Placental pericyte (primary cell): ENCODE measurements around the gene SLTM.

DNA sequence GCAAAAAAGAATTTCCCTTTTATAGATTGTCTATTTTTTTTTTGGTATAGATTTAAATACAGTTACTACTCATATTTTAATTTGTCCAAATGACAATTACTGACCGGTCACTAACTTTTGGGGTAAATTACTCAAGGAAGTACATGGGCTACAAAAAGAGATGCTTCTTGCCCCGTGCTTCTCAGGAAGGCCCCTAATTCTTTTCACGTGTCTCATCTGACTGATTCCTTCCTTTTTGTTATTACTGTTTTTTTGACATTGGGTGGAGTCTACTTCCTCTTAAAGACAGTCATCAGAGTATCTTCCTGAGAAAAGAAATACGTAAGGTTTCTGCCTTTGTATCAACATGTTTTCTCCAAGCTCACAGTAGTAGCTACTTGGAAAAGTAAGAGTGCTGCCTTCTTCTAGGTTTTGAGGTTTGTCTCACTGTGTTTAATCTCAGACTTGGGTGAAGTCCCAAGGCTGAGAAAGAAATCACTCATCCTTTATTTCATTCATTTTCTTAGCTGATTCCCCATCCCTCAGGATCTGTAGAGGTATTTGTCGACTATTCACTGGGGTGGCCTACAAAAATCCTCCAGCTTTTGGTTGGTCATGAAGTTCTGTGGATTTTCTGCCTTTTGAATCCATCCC lies 4.6 kb upstream of the MYZAP start:
- CAGE, long polyA plus RNA: no peak

GRCh38 chr15:58179631-58180221 lies 41.5 kb downstream of the AQP9 start:
- CAGE, long polyA plus RNA: no peak

DNA sequence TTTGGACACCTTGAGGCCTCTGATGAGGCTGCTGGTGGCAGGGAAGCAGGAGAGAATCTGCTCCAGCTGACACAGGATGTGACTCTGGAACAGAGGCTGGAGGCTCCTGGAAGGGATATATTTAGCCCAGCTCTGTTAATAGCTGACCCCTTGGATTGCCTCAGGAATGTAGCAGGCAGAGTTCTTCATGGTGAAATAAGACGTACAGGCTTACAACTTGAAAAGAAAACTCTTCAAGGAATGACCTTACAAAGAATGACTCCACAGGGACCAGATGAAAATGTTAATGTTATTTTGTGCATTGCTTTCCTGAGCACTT lies 90.5 kb downstream of the AQP9 start:
- CAGE, long polyA plus RNA: no peak

GRCh38 chr15:58284281-58284761 lies 146.1 kb downstream of the AQP9 start:
- CAGE, long polyA plus RNA: no peak

DNA sequence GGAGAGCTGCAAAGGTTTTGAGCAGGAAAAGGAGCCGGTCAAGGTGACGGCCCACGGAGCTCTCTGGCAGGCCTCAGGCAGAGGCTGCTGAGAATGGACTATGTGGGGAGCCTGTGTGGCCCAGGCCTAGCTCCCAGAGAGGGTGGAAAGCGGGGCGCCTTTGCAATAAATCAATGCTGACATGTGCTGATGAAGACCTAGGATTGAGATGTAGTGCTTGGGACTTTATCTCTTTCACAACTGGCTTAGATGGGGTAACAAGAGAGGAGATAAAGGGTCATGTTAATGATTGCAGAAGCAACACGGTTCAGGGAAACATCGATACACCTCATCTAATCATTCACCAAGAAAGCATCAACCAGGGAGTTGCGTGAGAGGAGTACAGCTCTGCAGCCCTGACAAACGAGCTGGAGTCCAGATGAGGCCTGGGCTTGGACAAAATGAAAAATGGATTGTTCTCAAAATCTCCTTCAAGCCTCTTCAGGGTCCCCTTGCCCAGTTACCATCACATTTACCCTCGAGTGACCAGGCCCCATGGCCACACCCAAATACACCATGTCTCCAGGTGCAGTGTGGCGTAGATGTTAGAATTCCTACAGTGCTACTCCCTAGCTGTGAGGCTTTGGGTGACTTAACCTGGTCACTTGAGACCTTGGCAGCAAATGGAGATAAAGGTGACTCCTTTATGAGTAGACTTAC lies 146.5 kb upstream of the LIPC start:
- CAGE, long polyA plus RNA: no peak

GRCh38 chr15:58431055-58431458 lies 734 bp upstream of the LIPC start:
- CAGE, long polyA plus RNA: no peak

- CAGE, long polyA plus RNA: no peak
Observed at GRCh38 chr15:58440799-58441469, 9.1 kb downstream of the LIPC start.

GRCh38 chr15:58506027-58506669 lies 74.4 kb downstream of the LIPC start:
- CAGE, long polyA plus RNA: no peak

GRCh38 chr15:58517142-58517448 lies 85.3 kb downstream of the LIPC start:
- CAGE, long polyA plus RNA: no peak

- CAGE, long polyA plus RNA: no peak
Observed at GRCh38 chr15:58518553-58519154, 86.9 kb downstream of the LIPC start.

DNA sequence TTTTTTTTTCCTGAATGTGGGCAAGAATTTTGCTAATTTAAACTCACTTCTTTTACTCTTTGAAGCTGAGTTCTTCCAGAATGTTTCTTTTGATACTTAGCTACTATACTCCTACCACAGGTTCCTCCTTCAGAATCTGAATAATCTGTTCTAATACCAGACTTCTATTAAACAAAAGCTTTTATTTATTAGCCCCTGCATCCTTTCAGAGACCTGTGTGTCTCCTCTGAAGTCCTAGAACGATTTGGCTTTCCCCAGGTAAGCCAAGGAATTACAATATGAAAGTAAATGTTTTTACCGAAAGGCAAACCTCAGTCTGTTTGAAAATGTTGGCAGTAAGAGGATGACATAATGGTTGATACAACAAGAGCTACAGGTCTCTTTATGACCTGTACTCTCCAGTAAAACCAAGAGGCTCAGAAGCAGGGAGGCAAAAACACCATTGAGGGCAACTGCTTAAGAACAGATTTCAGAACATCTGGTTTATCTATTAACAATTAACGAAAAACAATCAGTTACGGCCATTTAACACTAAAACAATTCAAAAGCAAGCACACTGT lies 107.9 kb downstream of the ADAM10 start:
- CAGE, long polyA plus RNA: no peak

DNA sequence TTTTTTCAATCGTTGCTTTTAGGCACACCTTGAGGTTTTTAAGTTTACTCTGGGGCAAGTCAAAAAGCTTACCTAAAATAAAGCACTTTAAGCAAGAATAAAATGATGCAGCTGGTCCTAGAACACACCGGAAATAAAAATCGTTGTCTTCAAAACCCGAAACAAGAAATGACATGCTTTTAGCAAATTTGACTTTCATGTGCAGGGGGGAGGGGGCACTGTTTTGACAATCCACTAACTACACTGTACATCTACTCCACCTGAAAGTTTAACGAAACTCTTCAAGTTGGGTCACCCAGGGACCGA lies 1.2 kb downstream of the ADAM10 start:
- CAGE, long polyA plus RNA: no peak

DNA sequence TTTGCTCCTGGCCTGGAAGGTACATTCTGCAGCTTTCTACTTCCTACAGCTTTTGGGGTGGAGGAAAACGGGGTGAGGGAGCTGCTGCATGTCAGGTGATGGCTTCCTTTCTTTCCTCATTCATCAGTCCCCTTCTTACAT lies 985 bp downstream of the MINDY2 start:
- CAGE, long polyA plus RNA: no peak

GRCh38 chr15:58933261-58934480 lies at the start of gene SLTM:
Gene SLTM (minus strand): TSS chr15:58933679.
- CAGE, long polyA plus RNA: no peak

- CAGE, long polyA plus RNA: no peak
Observed at GRCh38 chr15:59158557-59159230, 47.9 kb upstream of the LDHAL6B start.

DNA sequence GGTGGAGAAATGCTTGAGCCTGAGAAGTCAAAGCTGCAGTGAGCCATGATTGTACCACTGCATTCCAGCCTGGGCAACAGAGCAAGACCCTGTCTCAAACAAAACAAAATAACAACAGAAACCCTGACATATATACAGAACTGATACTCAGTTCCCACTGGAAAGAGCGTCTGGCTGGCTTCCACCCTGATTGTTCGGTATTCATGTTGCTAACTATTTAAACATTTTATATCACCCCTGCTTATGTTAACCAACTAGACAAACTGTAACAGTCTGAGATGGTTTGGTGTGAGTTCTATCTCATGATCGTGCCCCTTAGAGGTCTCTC lies 78.8 kb downstream of the MYO1E start:
- CAGE, long polyA plus RNA: no peak

- CAGE, long polyA plus RNA: no peak
Observed at GRCh38 chr15:59294274-59295349, 78.1 kb downstream of the MYO1E start.

DNA sequence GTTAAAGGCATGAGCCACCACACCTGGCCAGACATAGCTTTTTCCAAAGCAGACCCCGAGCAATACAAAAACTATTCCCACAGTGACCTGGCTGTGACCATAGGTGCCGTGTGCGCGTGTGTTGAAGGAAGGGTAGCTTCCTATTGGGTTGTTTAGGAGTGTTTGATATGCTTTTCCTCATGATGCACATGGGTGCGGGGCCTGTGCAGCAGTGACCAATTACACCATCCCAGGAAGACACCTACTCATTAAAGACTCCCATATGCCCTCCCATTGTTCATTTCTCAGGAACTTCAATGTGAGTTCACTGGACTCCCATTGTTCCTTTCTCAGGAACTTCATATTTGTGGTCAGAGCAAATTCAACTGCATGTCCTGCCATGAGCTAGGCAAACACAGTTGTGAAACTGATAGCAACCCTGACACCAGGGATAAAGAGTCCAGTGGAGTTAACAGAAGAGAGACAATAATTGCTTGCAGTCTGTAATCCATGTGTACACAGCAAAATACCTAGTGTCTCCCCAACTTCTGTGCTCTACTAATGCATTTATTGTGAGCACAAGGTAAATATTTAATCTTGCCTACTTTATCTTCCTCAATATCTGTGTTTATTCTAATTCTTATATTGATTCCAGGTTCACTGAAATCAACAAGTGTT lies 57.6 kb upstream of the GCNT3 start:
- CAGE, long polyA plus RNA: no peak

GRCh38 chr15:59583098-59583410 lies 28.5 kb upstream of the GCNT3 start:
- CAGE, long polyA plus RNA: no peak

DNA sequence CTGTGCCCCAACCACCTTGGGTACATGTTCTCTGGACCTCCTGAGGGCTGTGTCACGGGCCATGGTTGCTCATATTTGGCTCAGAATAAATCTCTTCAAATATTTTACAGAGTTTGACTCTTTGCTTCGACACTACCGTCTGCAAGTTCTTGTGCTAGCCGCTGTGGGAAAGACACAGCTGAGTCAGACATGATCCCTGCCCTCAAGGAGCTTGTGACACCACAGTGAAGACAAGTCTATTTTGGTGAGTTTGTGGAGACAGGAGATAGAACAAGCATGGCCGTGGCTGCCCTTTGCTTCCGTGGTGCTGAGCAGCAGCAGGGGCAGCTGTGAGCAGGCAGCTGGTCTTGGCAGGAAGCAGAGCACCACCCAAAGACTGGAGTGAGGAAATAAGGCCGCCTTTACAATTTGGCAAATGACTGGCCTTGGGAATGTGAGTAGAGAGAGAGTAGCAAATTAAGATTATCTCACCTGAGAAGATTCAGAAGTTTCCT lies 1.9 kb upstream of the GCNT3 start:
- CAGE, long polyA plus RNA: no peak